RPMI7951 (cell line): ENCODE results near the gene SEC11C.

DNA sequence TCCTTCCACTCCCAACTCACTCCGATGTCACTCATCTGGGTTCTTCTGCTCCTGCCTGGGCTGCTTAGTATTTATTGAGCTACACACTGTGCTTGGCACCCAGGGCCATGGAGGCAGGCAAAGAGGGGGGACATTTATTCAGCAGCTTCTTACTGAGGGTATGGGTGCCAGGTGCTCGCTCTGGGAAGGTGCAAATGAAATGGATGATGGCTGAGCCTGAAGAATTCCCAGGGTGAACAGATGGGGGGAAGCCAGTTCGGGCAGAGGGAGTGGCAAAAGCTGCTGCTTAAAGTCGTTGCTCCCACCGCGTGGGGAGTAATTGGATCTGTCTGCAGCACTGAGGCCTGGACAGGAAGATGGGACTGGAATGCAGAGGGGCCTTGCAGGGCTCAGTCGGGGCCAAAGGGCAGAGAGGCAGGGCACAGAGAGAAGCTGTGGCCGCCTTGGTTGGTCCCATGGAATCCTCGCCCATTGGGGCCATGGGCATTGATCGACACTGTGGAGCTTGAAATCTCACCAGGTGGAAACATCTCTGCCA, 51.2 kb downstream of the NEDD4L start:
- RAMPAGE, long total RNA, result no peak

GRCh38 chr18:58196748-58198019, 153.2 kb downstream of the NEDD4L start:
- RAMPAGE, long total RNA, result no peak

GRCh38 chr18:58223567-58224729, 179.9 kb downstream of the NEDD4L start:
- RAMPAGE, long total RNA, result no peak

GRCh38 chr18:58276564-58277747, 232.9 kb downstream of the NEDD4L start:
- RAMPAGE, long total RNA, result no peak

GRCh38 chr18:58381634-58382124, 247.2 kb downstream of the ALPK2 start:
- RAMPAGE, long total RNA, result no peak

GRCh38 chr18:58442459-58442776, 186.5 kb downstream of the ALPK2 start:
- RAMPAGE, long total RNA, result no peak

DNA sequence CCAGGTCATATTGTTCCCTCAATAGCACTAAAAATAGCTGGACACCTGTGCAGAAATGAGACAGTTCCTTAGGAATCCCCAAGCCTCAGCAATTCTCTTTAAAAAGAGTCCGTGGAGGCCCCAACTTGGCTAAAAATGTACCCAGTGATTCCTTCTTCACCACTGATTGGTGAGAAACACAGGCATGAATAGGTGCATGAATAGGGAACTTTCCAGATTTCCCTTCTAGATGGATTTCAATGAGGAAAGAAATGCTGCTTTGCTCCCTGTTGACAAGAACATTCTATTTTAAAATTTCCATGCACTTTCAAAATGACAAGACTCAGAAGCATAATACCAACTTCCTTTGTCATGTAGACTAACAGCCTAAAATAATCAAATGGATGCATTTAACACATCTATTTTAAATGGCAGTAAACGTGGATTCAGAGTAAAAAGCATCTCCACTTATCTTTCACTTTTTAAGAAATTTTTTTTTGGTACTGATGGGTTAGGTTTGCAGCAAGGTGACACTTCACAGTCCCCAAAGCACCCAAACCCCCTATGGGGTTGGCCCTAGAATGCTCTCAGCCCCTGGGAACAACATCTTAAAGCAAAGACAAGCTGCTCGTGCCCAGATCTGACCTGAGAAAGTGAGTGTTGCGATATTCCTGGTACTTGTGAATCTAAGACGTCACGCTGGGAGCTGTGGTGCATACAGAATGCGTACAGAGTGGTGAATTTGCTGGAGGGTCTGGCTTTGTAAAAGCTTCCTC, 181.9 kb downstream of the ALPK2 start:
- RAMPAGE, long total RNA, result no peak

- RAMPAGE, long total RNA, result no peak
These were observed 176.6 kb downstream of the ALPK2 start for GRCh38 chr18:58452014-58452899.

GRCh38 chr18:58454224-58455471, 174.2 kb downstream of the ALPK2 start:
- RAMPAGE, long total RNA, result no peak

GRCh38 chr18:58525887-58526687, 102.8 kb downstream of the ALPK2 start:
- RAMPAGE, long total RNA, result no peak

- RAMPAGE, long total RNA, result no peak
These were observed 72.7 kb downstream of the ALPK2 start for GRCh38 chr18:58556161-58556685.

GRCh38 chr18:58579508-58580190, 49.2 kb downstream of the ALPK2 start:
- RAMPAGE, long total RNA, result no peak

- RAMPAGE, long total RNA, result no peak
These were observed 21.6 kb downstream of the MALT1 start for GRCh38 chr18:58692689-58693519.

GRCh38 chr18:58862067-58862769, 2.5 kb upstream of the ZNF532 start:
- RAMPAGE, long total RNA, result no peak

- RAMPAGE, long total RNA, result no peak
These were observed 131.3 kb downstream of the ZNF532 start for GRCh38 chr18:58995856-58996491.

GRCh38 chr18:59008051-59009093, 131.3 kb upstream of the SEC11C start:
- RAMPAGE, long total RNA, result no peak

GRCh38 chr18:59139282-59140458, at the start of gene SEC11C:
Gene SEC11C (plus strand): TSS chr18:59139884.
- RAMPAGE, long total RNA, result start-site peak on the plus strand at chr18:59139843-59139912, 472 and 129 reads in 2 replicates

DNA sequence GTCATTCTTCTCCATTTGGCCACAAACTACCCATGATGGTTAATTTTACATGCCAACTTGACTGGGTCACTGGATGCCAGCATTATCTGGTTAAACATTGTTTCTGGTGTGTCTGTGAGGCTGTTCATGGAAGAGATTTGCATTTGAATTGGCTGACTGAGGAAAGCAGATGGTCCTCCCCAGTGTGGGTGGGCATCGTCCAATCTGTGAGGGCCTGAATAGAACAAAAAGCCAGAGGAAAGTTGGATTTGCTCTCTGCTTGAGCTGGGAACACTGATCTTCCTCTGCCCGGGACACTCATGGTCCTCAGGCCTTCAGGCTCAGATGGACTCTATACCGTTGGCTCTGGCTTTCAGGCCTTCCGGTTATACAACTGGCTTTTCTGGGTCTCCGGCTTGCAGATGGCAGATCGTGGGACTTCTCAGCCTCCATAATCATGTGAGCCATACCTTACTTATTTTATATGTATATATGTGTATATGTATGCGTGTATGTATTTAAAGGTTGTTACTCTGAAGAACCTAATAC, 5.8 kb upstream of the CPLX4 start:
- RAMPAGE, long total RNA, result no peak

GRCh38 chr18:61459844-61460053, 126.5 kb downstream of the CDH20 start:
- RAMPAGE, long total RNA, result no peak

- RAMPAGE, long total RNA, result no peak
These were observed 272.9 kb downstream of the CDH20 start for GRCh38 chr18:61605908-61606665.